Measurements from ENCODE around the genes GAL and MRPL21.

DNA sequence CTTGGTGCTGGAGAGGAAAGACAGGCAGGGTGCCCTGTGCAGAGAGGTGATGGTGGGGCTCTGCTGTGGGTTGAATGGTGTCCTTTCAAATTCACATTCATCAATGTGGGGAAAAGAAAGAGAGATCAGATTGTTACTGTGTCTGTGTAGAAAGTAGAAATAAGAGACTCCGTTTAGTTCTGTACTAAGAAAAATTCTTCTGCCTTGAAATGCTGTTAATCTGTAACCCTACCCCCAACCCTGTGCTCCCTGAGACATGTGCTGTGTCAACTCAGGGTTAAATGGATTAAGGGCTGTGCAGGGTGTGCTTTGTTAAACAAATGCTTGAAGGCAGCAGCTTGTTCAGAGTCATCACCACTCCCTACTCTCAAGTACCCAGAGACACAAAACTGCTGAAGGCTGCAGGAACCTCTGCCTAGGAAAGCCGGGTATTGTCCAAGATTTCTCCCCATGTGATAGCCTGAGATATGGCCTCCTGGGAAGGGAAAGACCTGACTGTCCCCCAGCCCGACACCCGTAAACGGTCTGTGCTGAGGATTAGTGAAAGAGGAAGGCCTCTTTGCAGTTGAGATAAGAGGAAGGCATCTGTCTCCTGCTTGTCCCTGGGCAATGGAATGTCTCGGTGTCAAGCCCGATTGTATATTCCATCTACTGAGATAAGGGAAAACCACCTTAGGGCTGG is 83.5 kb upstream of the ALDH3B2 start:
- RRBS = no CpG with 5 or more reads among the region's 7 CpGs

- RRBS = no CpG with 5 or more reads among the region's 4 CpGs
Observed at GRCh38 chr11:67762938-67763279, 88.5 kb upstream of the ALDH3B2 start.

DNA sequence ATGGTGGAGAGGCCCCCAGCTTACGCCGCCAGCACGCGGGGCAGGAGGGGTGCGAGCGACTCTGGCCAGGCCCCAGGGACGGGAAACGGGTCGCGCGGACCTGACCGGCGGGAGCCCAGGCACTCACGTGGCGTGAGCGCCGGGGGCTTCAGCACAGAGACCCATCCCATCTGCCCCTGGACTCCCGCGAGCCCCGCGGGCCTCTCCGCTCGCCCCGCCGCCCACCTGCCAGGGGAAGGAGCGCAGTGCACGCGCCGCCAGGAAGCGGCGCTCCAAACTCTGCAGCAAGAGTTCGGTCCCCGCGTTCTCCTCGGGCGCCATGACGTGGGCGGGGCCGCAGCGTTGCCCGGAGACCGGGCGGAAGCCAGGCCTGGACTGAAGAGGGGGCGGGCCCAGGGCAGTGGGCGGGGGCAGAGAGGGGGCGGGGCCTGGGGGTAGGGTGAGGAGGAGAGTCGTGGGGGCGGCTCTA is 130.6 kb upstream of the ALDH3B2 start:
- RRBS = no CpG with 5 or more reads among the region's 48 CpGs

DNA sequence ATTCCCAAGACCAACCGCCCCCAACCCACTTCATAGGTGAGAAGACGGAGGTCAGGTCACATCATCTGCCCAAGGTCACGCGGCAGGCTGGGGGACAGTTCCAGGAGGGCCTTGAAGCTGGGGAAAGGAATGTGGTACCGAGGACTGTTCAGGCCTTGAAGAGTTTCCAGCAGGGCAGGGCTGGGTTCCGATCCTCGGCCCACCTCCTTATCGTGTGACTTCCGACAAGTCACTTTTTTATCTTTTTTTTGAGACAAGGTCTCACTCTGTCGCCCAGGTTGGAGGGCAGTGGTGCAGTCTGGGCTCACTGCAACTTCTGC is 594 bp downstream of the NDUFS8 start:
- RRBS = no CpG with 5 or more reads among the region's 10 CpGs

DNA sequence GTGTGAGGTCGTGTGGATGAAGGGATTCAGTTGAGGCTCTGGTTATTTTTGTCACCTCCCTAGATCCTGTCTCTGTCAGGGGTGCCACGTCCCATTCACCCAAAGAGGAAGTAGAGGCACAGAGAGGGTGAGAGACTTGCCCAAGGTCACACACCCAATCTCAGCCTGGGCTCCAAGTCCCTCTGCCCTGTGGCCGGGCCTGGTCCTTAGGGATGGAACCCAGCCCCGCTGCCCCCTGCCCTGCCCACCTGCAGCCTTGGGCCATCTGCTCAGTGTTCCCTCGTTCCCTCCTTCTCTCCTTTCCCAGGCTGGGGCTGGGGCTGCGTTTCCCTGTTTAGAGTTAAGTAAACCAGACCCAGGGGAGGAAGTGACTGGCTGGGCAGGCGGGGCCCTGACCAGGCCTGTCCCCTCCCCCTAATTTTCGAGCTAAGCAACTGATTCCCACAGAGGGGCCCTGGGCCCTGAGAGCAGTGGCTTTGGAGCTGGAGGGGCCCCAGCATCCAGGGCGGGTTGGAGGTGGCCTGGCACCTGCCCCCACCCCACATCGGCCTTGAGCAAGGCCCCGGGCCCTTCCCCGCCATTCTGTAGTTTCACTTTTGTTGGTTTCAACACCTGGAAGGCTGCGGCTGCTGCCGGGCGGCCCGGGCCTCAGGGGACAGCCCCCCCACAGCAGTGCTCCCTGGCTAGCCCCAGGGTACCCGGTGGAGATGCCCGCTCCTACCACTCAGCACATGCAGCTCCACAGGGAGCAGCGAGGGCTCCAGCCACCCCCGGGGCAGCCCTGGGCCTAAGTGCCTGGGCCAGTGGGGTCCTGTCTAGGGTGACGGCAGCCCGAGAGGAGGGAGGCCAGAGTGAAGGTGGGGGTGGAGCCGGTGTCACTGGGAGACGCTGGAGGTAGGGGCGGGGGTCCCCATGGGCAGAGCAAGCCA is 1.5 kb downstream of the TCIRG1 start:
- RRBS = 10% methylated on average over 10 of the region's 25 CpGs

DNA sequence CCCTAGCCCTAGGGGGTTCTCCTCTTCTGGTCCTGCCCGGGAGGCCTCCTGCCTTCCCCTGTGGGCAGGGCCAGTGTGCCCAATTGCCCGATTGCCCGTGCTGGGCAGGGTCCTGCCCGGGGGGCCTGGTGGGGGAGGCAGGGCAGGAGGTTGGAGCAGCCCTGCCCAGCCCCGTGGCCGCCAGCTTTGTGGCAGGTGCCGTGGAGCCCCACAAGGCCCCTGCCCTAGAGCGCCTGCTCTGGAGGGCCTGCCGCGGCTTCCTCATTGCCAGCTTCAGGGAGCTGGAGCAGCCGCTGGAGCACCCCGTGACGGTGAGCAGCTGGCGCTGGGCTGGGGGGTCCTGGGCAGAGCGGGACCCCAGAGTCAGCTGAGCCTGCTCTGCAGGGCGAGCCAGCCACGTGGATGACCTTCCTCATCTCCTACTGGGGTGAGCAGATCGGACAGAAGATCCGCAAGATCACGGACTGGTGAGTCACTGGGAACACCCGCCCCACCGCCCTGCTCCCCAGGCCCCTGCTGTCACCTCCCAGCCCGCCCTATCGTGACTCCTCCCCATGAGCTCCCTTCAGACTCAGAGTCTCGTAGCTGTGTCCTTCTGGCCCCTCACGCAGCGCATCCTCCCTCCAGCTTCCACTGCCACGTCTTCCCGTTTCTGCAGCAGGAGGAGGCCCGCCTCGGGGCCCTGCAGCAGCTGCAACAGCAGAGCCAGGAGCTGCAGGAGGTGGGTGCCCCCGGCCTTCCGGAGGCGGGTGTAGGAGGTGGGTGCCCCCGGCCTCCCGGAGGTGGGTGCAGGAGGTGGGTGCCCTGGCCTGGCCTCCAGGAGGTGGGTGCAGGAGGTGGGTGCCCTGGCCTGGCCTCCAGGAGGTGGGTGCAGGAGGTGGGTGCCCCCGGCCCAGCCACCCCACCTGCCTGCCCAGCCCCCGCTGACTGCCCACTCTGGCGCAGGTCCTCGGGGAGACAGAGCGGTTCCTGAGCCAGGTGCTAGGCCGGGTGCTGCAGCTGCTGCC is 4.7 kb downstream of the TCIRG1 start:
- RRBS = 55% methylated on average over 4 of the region's 42 CpGs

DNA sequence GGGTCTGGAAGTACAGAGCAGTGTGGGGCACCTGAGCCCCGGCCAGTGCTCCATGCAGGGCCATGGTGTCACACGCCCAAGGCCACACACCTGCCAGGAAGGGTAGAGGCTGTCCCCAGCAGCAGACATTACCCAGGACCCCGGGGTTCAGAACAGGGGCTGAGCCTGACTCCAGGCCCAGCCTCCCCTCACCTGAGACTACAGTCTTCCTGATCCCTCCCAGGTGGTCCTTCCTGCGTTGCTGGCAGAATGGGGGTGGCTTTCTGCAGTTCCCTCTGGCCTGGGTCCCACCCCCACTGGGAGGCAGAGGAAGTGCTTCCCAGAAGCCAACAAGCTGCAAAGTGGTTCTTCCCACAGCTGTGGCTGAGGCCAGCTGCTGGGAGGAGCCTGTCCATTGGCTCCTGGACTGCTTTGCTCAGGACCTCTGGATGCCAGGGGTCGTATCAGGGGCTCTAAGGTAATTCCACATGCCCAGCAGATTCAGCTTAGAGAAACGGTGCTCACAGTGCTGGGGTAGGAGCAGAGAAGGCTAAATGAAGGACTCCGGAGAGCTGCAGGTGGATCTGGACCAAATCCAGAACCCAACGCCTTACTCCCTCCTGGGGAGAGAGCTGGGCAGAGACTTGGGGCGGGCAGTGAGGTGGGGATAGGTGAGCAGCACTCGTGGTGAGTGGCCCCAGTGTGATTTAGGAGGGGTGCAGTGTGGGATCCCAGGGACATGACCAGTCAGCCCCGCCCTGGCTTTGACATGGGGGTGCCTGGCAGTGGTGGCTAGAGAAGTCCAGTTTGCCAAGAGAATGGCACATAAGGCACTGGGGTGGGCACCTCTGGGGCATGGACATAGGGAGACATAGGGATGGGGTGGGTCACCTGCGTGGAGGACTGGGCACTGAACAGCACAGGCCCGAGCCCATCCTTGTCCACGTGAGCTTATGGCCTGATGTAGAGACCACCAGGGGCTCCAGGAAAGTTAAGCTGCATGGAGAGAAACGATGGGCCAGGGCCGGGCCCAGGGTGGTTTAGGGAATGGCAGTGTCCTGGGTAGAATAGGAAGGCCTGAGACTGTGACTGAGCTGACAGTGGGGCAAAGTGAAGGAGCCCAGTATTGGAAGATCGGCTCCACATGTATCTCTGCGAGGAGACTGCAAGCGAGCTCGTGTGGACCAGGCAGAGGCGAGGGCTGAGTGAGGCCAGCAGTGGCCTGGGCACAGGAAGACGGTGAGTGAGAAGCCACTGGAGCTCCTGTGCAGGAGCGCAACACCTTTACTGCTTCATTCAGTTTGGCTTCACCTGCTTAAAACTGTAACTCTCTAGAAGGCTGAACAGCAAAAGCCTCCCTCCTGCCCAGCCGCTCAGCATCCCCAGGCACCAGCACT is 12.9 kb downstream of the TCIRG1 start:
- RRBS = 85% methylated on average over 1 of the region's 24 CpGs

DNA sequence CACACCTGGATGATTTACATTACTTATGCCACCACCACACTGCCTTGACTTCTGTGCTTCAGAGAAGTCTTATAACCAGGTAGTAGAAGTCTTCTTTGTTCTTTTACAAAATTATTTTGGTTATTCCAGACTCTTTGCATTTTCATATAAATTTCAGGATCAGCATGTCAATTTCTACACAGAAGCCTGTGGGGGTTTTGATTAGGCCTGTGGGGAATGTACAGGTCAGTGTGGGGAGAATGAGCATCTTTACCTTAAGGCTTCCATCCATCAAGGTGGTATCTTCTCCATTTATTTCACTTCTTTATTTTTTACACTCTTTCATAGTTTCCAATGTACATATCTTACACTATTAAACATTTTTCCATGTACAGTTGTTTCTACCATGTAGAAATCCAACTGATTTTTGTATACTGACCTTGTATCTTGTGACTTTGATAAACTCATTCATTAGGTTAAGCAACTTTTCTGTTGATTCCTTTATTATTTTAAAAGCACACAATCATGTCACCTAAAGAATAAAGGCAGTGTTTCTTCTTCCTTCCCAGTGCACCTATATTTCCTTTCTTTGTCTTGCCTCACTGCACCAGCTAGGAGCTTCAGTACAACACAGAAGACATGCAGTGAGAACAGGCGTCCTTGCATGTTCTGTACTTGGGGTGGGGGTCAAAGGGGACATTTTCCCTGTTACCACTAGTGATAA is 19.5 kb downstream of the TCIRG1 start:
- RRBS = no CpG with 5 or more reads among the region's 1 CpG

- RRBS = no CpG with 5 or more reads among the region's 6 CpGs
Observed at GRCh38 chr11:68065610-68066098, 26.8 kb downstream of the TCIRG1 start.

GRCh38 chr11:68092489-68093674 is 28.3 kb downstream of the CHKA start:
- RRBS = no CpG with 5 or more reads among the region's 7 CpGs

DNA sequence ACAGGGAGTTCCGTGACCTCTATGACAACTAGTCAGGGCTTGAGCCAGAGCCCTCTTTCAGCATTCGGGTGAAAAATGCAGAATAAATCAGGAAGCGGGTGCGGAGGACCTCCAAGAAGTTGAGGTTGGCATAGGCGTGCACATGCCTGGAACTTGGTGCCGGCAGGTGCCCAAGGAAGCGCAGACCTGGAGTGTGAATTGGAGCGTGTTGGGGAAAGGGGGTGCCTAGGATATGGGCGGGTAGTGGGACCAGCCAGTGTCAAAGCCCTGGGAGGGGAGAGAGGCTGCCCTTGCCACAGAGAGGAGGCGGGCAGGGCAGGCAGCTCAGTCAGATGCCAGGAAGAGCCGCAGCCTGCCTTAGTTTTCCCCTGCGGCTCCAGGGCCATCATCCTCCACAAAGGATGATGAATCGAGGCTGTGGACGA is 1.6 kb upstream of the KMT5B start:
- RRBS = no CpG with 5 or more reads among the region's 14 CpGs

DNA sequence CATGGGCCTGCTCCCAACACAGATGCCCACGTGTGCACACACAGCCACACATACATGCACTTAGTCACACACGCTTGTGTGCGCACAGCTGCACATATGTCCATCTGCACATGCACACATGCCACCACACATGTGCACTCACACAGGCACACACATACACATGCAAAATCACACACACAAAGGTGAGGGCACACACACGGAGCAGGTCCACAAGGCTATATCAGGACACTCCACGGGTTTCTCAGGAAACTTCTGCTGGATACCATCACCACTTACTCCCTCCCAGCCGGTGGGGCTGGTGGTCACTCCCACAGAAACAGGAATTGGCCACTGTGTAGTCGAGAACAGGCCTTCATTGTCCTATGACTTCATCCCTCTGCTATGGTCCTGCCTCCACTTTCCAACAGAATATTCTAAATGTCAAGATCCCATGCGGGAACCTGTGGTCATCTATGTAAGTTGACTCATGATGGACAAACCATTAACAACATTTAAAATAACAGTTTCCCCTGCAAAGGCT is 2.2 kb downstream of the C11orf24 start:
- RRBS = no CpG with 5 or more reads among the region's 8 CpGs

DNA sequence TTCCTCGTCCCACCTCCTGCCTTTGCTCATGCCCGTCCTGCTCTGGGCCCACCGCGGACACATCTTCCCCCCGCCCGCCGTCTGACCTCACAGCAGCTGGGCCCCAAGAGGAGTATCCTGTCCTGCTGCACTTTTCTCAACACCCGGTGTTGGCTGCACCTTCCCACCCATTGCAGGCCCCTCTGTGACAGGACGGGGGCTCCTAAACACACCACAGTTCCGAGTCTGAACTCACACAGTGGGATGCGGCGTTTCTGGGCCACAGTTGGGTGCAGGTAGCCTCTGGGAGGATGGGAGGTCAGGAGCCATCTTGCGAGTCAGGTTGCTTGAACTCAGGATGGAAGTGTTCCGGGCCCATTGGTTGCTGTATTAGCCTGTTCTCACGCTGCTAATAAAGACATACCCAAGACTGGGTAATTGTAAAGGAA is 12.9 kb upstream of the PPP6R3 start:
- RRBS = no CpG with 5 or more reads among the region's 15 CpGs

DNA sequence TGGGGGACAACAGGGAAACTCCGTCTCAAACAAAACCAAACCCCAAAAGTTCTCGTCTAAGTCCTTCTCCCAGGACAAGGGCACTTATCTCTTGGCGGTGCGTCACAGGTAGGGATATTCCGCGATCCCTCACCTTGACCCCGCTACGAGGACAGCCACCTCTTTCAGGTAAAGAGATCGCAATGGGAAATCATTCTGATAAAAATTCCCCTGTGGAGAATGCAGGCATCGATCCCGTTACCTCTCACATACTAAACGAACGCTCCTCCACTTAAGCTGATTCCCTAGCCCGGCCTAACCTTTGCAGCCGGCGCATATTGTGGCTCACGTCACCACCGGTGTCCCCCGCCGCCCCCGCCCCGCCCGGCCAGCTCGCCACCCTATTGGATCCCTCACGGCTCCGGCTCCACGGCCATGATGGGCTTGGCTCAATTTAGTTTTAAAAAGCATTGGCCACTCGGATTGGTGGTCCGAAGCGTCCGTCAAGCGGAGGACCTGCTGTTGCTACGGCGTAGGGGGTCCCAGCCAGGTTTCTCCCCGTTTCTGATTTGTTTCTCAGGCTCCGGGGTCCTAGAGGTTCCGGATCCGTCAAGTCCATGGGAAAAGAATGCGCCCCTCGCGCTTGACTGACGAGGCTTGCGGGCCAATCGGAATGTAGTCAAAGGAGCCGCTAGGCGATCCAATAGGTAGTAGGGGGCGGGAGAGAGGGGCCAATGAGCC is 457 bp upstream of the PPP6R3 start:
- RRBS = no CpG with 5 or more reads among the region's 47 CpGs

GRCh38 chr11:68564158-68564679 is 103.7 kb downstream of the PPP6R3 start:
- RRBS = no CpG with 5 or more reads among the region's 5 CpGs

GRCh38 chr11:68601623-68602108 is 82.7 kb upstream of the GAL start:
- RRBS = no CpG with 5 or more reads among the region's 6 CpGs

DNA sequence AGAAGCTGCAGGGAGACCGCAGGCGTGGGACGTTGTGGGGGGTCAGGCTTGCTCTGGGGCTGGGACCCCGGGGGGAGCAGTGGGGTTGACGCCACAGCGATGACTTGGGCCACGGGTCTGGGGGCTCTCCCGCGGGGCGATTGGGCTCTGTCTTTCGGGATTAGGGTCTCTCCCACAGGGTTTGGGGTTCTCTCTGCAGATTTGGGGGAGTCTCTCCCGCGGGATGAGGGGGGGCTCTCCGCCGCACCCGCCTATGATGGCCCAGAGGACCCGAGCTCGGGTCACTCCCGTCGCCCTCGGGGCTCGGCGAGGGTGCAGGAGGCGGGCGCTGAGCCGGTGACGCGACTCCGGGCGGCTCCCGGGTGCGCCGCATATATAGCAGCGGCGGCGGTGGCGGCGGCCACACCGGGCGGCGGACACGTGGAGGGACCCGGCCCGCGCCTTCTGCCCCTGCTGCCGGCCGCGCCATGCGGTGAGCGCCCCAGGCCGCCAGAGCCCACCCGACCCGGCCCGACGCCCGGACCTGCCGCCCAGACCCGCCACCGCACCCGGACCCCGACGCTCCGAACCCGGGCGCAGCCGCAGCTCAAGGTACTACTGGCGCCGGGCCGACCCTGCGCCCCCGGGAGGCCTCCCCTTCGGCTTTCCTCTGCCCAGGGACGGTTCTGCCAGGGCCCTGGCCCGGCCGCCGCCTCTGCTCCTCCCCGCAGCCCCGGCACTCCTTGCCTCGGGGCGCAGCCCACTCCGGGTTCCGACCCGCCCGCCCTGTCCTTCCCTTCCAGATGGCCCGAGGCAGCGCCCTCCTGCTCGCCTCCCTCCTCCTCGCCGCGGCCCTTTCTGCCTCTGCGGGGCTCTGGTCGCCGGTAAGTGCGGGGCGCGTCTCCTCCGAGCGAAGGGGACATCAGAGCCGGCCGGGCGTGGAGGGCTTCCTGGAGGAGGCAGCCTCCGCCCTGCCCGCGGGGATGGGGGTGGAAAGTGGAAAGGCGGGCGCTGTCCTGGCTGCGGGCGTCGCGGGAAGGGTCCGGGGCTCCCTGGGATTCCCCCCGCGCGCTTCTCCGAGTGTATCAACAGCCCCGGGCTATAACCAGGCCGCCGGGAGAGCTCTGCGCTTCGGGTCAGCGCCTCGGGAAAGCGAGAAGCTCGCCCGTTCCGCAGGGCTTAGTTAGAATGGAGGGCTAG is at the start of gene GAL:
TSS of gene GAL (plus strand) at position 403 of the 1,179 bp plus-strand sequence.
- RRBS = 11% methylated on average over 34 of the region's 126 CpGs

DNA sequence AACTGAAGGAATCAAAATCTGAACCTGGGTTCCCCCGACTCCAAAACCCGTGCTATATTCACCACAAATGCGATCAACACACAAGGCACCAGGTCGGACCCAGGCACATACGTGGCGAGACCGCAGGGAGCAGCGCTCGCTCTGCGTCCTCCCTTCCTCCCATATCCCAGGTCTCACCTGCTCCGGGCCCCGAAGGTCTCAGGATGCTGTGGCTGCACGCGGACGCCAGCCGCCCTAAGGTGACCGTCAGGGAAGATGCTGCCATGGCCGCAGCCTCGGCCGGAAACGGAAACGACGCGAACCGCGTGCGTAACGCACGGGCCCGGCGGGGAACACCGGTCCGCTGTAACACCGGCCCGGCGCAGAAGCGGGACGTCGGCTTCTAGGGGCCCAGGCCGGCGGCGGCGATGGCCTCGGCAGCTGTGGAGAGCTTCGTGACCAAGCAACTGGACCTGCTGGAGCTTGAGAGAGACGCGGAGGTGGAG is at the start of gene MRPL21:
TSS of gene MRPL21 (minus strand) at position 287 of the 485 bp plus-strand sequence.
- RRBS = under 1% methylated on average over 14 of the region's 47 CpGs

- RRBS = no CpG with 5 or more reads among the region's 12 CpGs
Observed at GRCh38 chr11:68962386-68962945, 18.3 kb downstream of the MRGPRD start.

- RRBS = no CpG with 5 or more reads among the region's 20 CpGs
Observed at GRCh38 chr11:69018625-69019348, 5.7 kb upstream of the MRGPRF start.

Data from AG09319 (cell line).